Frontal cortex (tissue), 2 donors: ENCODE measurements around a stretch of chr12.

GRCh38 chr12:32485662-32486226 lies 86.4 kb downstream of the FGD4 start:
- RAMPAGE, long total RNA: no peak

GRCh38 chr12:32497762-32498132 lies 98.4 kb downstream of the FGD4 start:
- RAMPAGE, long total RNA: no peak

GRCh38 chr12:32546324-32546908 lies 132.7 kb upstream of the DNM1L start:
- RAMPAGE, long total RNA: no peak

GRCh38 chr12:32550356-32550641 lies 128.8 kb upstream of the DNM1L start:
- RAMPAGE, long total RNA: no peak

- RAMPAGE, long total RNA: no peak
Measured at GRCh38 chr12:32581635-32582462, 97.3 kb upstream of the DNM1L start.

DNA sequence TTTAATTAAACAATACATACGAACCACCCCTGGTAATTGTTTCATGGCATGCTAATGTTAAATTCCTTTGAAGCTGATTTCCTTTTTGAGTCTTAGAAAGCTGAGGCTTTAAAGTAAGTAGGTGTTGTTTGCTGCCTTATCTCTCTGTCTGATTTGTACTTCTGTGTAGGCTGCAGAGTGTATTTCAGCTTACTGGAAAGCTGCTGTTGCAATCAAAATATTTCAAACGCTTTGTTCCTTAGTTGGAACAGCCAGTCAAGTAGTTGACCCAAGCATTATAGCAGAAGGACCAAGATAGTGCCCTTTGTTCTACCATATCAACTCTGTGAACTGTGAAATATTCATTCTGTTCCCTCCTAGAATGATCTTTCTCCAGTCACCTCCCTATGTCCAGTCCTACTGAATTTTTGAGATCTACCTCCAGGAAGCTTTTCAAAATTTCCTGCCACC lies 3.1 kb downstream of the PKP2 start:
- RAMPAGE, long total RNA: no peak

DNA sequence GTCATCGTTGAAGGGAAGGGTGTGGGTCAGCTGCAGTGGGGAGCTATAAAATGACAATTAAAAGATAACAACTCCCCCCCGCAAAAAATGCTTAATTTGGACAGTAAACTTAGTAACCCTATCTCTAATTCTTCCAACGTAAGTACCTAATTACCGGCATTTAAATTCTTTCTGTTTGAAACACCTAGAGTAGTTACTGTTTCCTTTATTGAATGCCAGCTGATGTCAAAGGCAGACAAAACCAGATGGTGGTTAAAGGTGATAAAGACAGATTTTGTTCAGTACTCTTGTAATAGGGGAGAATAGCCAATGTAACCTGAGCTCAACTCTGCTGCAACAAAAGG lies 90.6 kb upstream of the PKP2 start:
- RAMPAGE, long total RNA: no peak

GRCh38 chr12:34311664-34312183 lies 289.4 kb downstream of the ALG10 start:
- RAMPAGE, long total RNA: no peak

DNA sequence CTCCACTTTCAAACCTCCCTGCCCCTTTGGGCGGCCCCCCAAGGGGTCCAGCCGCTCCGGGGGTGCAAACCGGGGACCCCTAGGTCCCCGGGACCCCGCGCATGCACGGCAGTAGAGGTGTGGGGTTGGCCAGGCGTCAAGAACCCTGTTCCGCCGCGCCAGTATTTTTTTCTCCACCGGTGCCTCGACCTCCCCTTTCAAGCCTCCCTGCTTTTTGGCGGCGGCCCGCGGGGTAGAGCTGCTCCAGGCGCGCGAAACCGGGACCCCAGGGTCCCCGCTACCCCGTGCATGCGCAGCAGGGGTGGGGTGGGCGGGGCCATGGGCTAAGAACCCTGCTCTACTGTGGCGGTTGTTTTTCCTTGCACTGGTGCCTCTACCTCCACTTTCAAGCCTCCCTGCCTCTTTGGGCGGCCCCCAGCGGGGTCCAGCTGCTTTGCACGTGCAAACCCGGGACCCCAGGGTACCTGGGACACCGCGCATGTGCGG lies 326.5 kb downstream of the ALG10 start:
- RAMPAGE, long total RNA: no peak

GRCh38 chr12:39339935-39340470 lies 102.9 kb downstream of the KIF21A start:
- RAMPAGE, long total RNA: no peak

GRCh38 chr12:39341286-39341646 lies 101.7 kb downstream of the KIF21A start:
- RAMPAGE, long total RNA: no peak

DNA sequence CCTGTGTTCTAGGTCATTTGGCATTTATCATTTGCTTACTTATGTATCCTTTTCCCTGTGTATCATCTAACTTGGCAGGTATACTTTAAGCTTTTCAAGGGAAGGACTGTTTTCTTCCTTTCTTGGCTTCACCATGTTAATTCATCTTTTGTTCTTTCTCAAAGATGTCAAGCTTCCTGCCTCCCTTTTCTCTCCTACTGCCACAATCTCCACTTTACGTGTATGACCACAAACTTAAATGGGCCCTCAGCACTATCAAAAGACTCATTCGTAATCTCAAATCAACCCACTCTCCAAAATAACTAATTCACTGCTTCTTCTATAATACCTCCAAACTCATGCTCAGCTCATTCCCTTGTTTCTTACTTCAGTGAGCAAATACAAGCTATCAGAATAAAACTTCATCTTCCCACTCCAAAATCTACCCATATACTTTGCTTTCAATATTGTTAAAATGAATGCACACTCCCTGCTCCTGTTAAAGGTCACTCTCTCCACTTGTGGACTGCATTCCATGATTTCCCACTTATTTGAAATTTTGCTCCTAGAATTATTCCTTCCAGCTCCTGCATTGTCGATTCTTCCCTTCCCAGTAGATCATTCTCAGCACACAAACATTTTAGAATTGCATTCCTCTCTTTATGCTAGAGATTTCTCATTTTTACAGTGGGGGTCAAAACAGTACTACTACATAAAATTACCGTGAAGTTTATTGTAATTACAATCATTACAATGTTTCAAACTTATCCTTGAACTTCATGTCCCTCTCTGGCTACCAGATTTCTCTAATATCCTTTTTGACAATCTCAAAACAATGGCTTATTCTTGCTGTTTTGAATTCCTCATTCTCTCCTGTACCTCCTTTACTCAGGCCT lies 36.1 kb downstream of the KIF21A start:
- RAMPAGE, long total RNA: no peak

DNA sequence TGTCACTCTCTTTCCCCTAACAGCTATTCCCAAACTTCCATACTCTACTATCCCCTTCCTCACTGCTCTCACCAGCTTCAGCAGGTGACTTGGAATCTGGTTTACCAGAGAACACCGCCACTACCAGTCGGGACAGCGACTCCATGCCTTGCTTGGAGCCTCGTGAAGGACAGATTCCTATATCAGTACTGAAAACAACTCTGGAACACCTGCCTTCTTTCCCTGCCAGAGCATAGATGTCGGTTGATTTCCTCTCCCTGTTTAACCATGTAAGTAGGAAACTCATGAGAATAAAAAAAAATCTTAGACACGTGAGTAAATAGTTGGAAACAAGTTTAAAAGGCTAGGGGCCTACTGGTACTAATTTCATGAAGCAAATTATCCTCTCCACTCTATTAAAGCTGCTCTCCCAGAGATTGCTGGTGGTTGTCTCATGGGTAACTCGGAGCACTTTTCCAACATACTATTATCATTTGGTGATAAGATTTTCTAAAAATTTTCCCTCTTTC lies 213.1 kb downstream of the C12orf40 start:
- RAMPAGE, long total RNA: no peak

DNA sequence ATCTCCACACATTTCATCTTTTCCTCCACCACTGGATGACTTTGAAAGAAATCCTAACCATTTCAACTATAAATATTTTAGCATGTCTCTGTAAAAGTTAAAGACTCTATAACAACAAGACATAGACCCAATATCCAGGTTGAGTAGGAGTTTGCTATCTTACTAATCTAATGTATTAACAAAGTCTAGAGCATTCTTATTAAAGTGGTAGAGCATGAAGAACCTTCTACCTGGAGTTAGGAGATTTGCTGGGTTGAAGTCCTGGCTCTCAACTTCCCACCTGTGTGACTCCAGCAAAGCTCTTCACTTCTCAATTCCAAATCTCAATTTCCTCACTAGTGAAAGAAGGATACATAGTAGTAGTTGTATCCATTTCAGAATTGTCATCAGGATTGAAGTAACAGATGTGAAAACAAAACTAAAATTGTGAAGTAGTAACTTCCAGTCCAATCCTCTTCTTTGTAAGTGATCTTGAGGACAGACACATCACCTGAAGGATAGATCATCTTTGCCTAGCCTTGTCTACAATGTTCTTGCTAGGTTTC lies 1.3 kb upstream of the LRRK2 start:
- RAMPAGE, long total RNA: no peak

DNA sequence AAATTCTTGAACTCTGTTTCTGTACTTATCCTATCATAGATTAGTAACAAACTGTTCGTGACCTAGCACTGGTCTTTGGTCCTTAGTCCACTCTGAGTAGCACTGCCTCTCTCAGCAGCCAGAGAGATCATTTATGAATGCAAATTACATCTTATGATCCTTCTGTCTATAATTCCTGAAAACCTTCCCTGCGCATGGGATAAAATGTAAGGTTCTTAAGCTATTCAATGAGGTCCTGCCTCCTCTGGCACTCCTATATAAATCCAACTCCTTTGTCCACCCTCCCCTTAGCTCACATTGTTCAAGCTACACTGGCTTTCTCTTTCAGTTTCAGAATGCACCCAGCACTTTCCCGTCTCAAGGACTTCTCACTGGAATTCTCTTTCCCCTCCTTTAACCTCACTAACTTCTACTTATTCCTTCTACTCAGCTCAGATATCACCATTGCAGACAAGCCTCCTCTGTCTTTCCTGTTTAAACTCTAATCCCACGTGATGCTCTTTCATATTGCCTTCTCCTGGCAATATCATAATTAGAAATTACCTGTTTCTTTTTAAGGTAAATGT lies 17.1 kb downstream of the PDZRN4 start:
- RAMPAGE, long total RNA: no peak

- RAMPAGE, long total RNA: no peak
Measured at GRCh38 chr12:42086198-42086622, 58.5 kb downstream of the GXYLT1 start.

- RAMPAGE, long total RNA: no peak
Measured at GRCh38 chr12:42105696-42106180, 38.9 kb downstream of the GXYLT1 start.

- RAMPAGE, long total RNA: no peak
Measured at GRCh38 chr12:42205984-42206611, 31.9 kb downstream of the YAF2 start.

DNA sequence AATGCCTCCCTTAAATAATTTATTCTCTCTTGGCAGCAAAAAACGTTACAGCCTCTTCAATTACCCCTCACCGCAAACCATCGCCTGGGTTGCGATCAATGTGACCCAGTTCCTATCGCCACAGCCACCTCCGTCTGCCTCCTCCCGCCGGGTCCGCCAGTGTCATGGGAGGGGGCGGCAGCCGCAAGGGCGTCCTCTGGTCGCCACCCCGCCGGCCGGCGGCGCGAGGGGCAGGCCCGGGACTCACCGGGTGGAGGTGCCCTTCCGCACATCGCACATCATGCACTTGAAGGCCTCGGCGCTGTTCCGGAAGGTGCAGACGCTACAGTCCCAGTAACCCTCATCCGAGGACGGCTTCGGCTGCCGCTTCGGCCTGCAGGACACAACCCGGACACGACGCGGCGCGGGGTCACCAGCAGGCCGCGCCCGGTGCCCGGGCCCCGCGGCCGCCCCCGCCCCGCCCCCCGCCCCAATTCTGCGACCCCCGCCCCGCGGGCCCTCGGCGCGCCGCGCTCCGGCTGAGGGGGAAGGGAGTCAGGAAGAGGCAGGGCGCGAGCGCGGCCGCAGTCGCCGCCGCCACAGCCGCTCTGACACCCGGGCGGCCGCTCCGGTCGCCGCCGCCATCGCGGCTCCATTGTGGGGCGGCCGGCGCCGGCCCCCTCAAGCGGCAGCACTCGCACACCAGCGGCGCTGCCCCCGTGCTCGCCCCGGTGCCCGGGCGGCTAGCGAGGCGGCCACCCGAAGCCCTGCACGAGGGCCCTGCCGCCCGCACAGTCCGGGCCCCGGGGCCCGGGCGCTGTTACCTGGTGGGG lies 490 bp downstream of the YAF2 start:
- RAMPAGE, long total RNA: no peak

GRCh38 chr12:42356283-42356587 lies 30.3 kb downstream of the PPHLN1 start:
- RAMPAGE, long total RNA: no peak